Bile duct (tissue), 1 donor: ENCODE measurements around a stretch of chr11.

DNA sequence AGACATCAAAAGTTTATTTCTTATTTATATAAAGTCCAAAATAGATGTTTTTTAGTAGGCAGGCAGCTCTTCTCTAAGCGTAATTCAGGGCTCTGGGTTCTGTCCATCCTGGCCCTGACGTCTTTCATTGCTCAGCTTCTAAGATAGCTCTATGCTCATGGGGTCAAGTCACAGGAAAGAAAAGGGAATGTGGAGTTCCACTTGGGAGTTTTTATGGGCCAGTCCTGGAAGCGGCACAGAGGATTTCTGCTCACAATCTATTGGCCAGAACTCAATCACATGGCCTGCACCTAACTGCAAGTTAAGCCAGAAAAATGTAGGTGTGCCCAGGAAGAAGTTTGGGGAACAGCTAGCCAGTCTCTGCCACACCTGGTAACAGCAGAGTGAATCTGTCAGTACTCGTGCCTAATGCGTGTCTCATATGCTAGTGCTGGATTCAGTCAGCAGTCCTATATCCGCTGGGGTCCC, 7.3 kb upstream of the ZBTB16 start:
- PRO-cap, result no peak

- PRO-cap, result no peak
Measured at GRCh38 chr11:114058330-114059234, 929 bp upstream of the ZBTB16 start.

DNA sequence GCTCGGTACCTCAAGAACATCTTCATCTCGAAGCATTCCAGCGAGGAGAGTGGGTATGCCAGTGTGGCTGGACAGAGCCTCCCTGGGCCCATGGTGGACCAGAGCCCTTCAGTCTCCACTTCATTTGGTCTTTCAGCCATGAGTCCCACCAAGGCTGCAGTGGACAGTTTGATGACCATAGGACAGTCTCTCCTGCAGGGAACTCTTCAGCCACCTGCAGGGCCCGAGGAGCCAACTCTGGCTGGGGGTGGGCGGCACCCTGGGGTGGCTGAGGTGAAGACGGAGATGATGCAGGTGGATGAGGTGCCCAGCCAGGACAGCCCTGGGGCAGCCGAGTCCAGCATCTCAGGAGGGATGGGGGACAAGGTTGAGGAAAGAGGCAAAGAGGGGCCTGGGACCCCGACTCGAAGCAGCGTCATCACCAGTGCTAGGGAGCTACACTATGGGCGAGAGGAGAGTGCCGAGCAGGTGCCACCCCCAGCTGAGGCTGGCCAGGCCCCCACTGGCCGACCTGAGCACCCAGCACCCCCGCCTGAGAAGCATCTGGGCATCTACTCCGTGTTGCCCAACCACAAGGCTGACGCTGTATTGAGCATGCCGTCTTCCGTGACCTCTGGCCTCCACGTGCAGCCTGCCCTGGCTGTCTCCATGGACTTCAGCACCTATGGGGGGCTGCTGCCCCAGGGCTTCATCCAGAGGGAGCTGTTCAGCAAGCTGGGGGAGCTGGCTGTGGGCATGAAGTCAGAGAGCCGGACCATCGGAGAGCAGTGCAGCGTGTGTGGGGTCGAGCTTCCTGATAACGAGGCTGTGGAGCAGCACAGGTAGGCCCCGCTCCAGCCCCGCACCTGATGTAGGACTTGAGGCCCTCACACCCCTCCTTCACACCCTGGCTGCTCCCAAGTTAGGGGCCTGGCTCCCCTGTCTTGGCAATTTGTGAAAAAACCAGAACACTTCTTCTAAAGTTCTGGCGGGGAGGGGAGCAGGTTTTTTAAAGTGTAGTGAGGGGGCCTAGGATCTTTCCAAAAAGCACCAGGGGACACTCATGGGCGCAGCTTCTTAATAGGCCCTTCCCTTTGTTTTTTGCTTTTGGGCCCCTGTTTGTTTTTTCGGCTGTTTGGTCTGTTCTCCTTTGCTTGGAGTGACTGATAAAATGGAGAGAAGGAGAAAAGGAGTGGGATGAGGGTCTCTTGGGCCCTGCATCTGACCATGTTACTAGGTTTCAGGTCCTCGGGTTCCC, 4.7 kb downstream of the ZBTB16 start:
- PRO-cap, result no peak

GRCh38 chr11:114064991-114065699, 5.6 kb downstream of the ZBTB16 start:
- PRO-cap, result no peak

- PRO-cap, result no peak
Measured at GRCh38 chr11:114073200-114074465, 14.1 kb downstream of the ZBTB16 start.

DNA sequence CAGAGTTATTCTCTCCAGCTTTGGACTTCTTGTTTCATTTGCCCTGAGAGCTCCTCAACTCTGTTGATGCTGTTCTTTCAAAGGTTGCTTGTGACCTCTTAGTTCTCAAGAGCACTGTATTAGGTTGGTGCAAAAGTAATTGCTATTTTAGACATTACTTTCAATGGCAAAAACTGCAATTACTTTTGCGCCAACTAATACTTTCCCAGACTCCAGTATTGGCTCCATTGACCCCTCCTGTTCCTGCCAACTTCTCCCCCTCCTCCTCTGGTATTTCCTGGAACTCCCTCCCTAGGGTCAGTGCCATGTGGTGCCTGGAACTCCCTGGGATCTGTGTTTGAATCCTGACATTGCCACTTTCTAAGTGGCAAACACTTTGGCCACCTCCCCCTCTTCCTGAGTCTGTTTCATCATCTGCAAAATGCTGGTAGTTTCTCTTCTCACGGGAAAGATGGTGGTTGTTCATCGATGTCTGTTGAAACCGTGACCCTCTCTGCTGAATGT, 27.3 kb downstream of the ZBTB16 start:
- PRO-cap, result no peak

GRCh38 chr11:114150894-114151161, 91.3 kb downstream of the ZBTB16 start:
- PRO-cap, result no peak

GRCh38 chr11:114157539-114158195, 98.2 kb downstream of the ZBTB16 start:
- PRO-cap, result no peak

- PRO-cap, result no peak
Measured at GRCh38 chr11:114190854-114191202, 105.4 kb upstream of the NNMT start.

DNA sequence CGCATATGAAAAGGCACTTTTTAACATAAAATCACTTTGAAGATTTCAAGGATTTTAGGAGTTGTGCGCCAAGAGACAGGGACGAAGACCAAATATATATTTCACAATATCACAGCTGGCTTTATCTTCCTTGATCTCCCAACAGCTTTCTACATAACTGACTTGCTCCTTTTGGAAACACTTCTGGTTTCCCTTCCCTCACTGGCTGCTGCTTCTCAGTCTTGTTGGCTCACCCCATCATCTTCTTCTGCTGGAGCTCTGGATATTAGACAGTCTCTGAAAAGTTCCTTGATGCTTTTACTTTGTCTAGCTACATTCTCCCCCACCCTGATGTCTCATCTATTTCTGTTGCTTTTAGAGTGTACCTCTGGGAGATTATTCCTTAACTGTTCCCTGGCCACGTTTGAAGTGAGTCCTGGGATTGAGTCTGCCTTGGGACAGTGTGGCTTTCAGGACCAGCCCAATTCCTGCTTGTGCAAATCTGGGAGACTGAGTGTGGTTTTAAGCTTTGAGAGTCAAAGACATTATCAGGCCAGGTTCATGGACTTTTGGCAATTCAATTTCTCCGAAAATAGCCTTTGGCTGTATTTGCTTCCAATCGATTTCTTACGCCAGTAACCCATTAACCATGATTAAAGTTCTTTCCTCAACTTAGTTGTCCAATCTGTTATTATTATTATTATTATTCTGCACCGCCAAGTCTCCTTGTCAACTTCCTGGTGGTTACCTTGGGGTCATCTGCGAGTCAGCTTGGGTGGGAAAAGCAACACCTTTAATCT, 30.8 kb upstream of the NNMT start:
- PRO-cap, result no peak

- PRO-cap, result no peak
Measured at GRCh38 chr11:114277613-114278101, 18.5 kb upstream of the NNMT start.

DNA sequence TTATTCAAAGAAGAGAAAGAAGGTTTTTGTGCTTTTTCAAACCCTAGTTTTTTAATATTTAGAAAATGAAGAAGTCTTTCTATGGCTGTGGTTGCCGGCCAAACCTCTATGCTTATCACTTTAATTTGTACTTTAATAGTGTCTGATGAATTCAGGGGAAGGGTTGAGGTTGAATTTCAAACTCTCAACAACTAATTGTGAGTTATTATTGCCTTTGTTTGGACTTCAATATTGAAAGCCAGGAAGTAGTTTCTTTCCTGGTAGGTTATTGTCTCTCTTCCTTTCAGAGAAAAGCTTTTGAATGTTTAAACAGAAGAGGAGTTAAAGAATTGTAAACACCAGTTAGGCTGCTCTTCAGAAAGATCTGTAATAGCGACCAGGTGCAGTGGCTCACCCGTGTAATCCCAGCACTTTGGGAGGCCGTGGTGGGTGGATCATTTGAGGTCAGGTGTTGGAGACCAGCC, 22.1 kb downstream of the NNMT start:
- PRO-cap, result no peak

- PRO-cap, result no peak
Measured at GRCh38 chr11:114319956-114320390, 23.8 kb downstream of the NNMT start.

DNA sequence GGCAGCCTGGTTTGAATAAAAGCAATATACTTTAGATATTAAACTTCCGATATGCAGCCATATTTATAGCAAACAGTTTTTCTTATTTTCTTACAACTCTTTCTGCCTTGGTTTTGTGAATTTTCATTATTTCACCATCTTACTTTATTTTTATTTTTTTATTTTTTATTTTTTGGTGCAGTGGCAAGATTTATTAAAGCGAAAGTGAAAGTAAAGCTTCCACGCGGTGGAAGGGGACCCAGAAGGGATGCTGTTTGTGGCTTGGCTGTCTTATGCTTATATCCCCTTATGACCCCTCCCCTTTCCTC, 50.3 kb downstream of the NNMT start:
- PRO-cap, result no peak

DNA sequence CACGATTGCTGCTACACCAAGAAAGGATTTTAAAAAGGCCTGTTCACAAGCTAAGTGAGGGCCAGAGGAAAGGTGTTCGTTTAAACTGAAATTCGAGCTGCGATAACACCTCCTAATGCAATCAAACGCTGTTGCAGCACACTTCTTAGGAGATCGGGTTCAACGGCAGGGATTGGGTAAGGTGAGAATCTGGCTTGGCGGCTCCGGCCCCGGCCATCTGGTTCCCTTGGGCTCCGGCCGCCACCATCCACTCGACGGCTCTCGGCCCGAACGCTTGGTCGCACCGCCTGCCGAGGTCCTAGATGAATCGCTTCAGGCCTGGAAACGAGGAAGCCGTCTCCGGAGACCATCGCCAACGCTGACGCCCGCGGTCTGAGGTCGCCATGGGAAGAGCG, 434 bp downstream of the C11orf71 start:
- PRO-cap, result bidirectional peak, plus-strand start at position 250 of the sequence, minus-strand start at position 272 of the sequence

GRCh38 chr11:114559961-114560174, 187 bp upstream of the NXPE1 start:
- PRO-cap, result no peak

DNA sequence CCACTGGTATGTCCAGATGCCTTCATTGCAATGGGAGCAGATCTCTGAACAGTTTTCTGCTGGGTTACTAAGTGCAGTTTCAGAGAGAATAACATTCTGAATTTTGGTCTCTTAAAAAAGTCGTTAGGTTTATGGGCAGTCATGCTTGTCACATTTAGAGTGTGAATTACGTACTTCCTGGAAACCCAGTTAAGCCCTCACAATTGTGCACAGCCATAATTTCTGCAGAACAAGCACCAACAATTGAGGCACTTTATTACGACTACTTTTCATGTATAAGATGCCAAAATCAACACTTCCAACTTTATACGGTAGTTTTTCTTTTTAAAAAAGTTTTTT, 247.4 kb downstream of the CADM1 start:
- PRO-cap, result no peak

DNA sequence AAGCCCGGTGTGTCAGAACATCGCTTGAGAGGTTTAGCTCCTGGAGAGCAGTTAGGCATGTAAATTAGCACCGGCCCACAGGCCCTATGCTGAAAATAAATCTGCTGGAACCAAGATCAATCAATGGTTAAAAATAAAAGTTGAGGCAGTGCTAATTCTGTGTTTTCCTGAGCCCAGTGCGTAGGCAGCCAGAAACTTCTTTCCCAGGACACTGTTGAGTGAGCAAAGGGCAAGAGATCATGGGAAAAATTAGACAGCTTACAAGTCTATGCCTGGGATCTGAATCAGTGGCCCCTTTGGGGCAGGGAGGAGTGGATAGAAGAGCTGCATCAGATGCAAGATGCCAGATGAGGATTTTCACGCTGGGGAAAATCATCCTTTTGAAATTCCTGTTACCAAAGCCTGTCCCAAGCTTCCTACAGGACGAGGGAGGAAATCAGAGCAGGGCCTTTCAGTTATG, 539.2 kb downstream of the BUD13 start:
- PRO-cap, result unidirectional peak, plus-strand start at position 287 of the sequence

DNA sequence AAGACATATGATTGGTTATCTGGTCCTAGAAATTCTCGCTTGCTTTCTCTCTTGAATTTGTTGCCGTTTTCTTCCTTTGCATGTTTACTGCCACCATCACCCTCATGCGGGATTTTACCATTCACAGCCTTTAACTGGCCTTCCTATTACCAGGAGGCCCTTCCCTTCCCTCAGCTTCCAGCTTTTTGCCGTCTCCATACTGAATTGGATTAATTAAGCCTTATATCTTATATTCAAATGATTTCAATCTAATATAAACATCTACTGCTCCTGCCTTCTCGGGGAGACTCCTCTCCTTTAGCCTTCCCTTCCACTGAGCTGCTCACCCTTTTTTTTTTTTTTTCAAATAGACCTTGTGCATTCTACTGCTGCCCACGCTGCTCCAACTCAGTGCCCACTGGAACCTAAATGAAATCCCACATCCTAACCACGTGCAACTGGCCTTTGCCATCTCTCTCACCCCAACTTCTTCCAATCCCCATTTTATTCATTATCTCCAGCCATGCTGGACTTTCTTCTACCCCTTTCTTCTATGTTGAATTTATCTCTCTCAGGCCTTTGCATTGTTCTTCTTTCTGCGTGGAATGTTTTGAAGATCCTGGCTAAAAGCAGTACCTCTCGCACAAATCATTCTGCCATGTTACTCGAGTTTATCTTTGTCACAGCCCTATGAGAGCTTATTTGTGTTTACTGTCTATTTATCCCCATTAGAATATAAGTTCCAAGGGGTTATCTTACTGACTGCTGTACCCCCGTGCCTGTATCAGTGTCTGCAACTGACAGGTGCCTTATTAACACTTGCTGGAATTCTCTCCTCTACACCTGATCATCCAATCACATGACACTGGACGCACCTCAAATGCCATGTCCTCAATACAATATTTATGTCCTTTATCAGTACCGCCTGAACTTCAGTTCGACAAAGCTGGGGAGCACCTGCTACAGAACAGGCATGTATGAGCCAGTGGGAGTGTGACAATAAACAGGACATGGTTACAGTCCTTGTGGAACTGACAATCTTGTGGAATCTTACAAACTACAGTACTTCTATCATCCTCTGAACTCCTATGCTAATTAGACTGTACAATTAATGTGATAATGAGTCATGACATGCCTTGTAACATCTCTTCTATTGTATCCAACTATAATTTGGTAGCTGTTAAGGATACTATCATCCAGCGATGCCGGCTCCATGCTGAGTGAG, 82.8 kb upstream of the APOA1 start:
- PRO-cap, result no peak

- PRO-cap, result no peak
Measured at GRCh38 chr11:116931473-116932649, 94.4 kb upstream of the APOA1 start.